Metastatic Breast Carcinoma in the Ovary (tissue), 3 donors: ENCODE results near the gene TCTN2.

DNA sequence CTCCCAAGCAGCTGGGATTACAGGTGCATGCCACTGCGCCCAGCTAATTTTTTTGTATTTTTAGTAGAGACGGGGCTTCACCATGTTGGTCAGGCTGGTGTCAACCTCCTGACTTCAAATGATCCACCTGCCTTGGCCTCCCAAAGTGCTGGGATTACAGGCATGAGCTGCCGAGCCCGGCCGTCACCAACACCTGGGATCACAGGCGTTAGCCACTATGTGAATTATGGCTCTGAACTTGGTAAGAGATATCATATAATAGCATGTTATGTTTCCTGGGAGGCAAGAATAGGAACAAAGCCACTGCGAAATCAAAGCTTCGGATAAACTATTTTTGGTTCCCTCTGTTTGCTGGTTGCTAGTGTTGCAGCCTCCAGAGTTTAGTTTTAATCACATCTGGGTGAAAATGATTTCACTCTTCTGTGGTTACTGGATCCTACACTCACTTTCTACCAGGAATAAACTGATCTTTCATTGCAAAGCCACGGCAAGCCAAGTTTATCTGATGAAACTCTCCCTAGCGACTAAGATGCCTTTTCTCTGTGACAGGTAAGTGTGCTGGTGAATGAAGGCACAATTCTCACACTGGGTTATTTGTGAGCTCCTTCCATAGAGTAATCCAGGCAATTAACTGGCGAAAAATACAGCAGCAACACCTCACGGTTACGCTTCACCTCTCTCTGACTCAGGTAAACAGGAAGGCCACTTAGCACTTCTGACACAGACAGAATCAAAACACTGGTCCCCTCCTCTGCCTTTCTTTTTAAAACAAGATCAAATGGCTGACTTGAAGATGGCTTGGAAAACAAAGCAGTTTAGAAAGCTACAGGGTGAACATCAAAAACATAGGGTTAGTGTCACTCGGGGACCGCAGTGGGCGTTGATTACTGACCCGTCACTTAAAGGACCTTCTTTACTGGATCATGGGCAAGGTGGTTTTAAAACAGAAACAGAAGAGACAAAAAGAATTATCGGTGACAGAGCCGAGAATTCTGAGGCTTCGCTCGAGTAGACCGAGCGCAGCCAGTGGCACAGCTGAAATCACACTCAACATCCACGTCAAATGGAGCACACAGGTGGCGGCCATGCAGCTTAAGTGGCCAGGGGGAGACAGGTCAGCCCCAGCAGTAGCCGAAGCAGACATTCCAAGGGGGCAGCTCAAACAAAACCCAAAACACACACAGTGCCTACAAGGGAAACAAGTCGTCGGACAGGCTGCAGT, 16.9 kb downstream of the SNRNP35 start:
- PRO-cap, 3 experiments: no peak in any of the 3 experiments

GRCh38 chr12:123478714-123479207, 20.8 kb downstream of the SNRNP35 start:
- PRO-cap, 3 experiments: no peak in any of the 3 experiments

- PRO-cap, 3 experiments: no peak in any of the 3 experiments
These were observed 36.3 kb downstream of the SNRNP35 start for GRCh38 chr12:123494020-123494821.

DNA sequence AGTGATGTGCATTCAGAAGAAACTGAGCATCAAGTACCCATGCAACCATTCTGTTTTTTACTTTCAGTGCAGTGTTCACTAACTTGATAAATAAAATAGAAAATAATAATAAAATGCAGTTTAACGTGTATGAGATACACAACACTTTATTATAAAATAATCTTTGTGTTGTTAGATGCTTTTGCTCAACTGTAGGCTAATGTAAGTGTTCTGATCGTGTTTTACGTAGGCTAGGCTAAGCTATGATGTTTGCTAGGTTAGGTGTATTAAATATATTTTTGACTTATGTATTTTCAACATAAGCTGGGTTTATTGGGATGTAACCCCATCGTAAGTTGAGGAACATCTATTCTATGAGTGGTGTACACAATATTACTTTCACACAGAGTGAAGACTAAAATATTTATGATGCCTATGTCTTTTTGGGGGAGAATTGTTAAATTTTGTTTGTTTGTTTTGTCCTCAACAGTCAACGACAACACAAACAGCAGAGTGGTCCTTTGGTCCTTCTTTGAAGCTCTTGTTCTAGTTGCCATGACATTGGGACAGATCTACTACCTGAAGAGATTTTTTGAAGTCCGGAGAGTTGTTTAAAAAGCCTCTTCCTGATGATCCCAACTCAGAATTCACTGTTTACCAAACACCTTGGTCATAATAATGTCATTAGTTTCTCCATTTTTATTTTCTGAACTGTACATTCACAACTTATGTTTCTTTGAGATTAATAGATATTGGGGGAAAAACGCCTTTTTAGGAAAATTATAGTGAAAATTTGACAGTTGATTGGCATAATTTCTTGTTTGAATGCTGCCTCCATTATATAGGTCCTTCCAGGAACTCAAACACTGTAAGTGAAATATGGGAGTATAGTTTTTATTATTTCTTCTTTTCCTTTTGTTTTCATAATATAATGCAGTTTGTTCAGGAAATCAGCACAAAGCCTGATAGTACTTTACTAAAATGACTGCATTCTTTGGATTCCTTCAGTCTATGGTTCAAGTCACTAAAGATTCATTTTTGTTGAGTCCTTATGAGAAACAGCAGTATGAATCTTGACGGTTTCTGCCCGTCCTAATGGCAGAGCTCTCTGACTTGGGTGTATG, 5.4 kb upstream of the DDX55 start:
- PRO-cap, 3 experiments: no peak in any of the 3 experiments

DNA sequence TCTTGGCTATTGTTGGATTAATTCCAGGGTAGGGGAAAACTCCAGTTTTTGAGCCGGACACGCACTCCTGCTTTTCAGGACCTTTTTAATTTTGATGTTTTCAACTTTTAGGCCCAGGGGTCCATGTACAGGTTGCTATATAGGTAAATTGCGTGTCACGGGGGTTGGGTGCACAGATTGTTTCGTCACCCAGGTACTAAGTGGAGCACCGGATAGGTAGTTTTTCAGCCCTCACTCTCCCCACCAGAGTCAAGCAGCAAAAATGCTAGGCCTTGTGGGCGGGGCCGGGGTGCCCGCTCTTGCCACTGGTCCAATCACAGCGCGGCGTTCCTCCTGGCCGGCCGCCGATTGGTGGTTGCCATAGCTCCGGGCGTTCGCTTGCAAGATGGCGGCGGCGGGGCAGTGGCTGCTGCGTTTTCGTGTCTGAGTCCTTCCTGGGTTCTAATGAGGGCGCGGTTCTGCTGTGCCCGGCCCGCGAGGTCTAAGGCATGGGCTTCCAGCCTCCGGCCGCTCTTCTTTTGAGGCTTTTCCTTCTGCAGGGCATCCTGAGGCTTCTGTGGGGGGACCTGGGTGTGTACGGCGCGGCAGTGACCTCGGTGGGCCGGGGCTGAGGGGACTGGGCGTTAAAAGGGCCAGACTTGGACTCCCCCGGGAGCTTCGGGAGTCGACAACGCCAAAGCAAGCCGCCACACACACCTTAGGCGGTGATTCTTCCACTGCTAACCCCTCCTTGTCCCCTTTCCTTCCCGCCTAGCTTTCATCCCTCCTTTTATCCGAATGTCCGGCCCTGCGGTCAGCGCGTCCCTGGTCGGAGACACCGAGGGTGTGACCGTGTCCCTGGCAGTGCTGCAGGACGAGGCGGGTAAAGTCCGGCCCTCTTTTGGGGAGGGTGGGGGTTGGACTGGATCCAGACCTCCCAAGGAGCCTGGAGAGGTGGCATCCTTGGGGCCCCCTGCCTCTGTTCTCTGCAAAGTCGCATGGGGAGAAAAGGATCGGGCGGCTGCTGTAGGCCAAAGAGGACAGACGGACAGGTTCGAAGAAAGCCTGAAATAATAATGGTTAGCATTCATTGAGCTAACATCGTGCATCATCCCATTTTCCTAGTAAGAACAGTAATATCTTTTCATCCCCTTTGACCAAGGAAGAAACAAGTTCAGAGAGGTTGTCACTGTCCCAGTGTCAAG, at the start of gene TCTN2:
Gene TCTN2, plus strand, starts transcription at position 361 of the 1,184 bp plus-strand sequence.
- PRO-cap, 3 experiments: peak in 3 of 3 experiments; most common plus-strand start position 383 of the sequence (in 3); most common minus-strand start position 247 of the sequence (in 1)

DNA sequence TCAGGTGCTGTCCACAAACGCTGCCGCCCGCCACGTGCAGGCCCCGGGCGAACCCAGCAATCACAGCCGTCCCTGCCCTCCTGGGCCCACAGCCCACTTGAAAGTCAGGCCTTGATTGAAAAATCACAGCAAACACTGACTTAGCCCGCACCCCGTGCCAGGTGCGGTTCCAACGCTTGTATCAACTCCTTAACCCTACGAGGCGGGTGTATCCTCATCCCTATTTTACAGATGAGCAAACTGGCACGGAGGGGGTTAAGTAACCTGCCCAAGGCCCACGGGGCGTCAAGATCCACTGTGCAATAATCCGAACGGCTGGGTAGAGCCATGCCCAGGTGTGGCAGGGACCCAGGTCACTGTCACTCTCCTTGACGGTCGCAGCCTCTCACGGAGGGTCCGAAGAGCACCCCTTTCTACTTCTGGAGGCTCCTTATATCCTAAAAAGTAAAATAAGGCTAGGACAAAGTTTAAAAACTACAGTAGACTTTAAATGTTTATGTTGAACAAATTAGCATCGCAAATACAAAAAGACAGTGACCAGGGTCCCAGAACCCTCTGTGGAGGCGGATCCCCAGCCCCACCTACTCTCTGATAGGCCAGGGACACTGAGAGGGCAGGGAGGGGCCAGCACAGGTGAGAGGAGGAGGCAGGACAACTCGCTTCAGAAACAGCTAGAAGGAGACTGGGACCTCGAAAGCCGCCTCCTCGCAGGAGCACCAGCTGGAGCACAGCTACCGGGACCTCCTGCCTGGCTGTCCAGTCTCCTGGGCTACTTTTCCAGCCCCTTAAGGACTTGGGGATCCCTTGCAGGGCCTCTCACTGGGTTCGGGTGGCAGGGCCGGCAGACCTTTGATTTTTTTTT, 788 bp downstream of the DNAH10 start:
- PRO-cap, 3 experiments: no peak in any of the 3 experiments

DNA sequence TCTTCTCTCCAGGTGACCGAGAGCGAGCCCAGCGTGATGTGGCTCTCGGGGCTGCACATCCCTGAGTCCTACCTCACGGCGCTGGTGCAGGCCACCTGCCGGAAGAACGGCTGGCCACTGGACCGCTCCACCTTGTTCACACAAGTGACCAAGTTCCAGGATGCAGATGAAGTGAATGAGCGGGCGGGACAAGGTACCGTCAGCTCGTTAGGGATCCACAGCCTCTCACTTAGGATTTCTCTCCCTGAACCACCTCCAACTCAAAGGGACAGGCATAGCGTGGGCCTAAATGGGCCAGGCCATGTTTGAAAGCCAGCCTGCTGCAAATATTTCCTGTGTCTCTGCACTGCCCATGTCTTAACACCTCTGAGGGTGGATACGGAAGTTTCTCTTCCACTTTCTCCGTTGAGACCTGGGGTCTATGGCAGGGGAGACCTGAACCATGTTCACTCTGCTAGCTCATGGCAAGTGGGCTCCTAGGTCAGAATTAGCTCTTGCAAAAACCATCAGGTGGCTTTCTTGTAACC, 39.2 kb downstream of the CCDC92 start:
- PRO-cap, 3 experiments: no peak in any of the 3 experiments

DNA sequence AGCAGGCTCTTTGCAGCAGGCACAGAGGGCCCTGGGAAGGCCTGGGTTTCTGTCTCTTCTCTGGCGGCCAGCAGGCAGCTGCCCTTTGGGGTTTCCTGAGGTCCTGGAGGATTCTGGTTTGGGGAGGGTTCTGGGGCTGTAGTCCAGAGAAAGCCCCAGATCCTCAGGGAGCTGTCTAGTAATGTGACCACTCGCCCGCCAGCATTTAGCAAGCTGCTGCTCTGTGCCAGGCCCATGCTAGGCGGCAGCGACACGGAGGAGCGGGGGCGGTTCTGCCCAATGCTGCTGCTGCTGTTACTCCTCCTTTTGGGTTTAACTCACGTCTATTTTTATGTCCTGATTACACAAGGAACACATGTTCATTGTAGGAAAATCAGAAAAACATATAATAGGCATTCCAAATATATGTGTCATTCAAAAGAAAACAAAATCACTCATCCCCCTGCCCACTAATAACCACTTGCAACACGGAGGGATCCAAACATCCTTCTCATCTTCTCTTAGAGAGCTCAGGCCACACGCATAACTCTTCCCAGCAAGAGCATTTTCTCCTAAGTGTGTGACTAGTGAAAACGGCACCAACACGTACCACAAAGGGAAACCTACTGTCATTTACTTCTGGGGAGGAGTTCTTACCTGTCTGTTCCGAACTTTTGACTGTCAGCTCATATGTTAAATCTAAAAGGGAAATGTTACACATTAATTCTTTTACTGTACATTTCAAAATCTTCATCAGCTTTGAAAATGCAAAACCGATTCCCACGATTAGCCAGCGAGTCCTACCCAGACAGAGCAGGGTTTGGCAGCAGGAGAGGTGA, 30.3 kb downstream of the CCDC92 start:
- PRO-cap, 3 experiments: no peak in any of the 3 experiments

DNA sequence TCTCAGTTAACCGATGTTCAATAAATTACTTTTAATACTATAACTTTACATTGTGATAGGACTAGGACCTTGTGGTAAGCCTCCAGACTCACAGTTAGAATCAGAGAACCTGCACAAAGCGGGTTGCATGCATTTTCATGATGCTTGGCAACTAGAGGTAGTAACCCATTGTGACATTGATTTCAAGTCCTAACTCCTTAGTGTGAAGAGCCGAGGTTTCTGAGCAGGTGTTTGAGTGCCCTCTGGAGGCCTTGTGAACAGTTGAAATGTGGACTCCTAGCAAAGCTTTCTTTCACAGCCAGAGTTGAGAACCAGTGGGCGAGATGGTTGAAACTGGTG, 10.8 kb downstream of the ZNF664 start:
- PRO-cap, 3 experiments: no peak in any of the 3 experiments

DNA sequence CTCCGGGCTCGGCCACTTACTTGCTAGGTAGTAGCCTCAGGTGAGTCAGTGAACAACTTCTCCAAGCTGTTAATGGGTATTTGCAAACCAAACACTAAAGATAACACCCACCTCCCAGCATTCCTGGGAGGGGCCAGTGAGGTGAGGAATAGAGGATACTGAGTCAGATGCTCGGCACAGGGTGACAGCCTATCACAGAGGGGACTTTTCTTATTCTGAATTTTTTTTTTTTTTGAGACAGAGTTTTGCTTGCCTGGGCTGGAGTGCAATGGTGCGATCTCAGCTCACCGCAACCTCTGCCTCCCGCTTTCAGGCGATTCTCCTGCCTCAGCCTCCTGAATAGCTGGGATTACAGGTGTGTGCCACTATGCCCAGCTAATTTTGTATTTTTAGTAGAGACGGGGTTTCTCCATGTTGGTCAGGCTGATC, 151.0 kb upstream of the RFLNA start:
- PRO-cap, 3 experiments: no peak in any of the 3 experiments

DNA sequence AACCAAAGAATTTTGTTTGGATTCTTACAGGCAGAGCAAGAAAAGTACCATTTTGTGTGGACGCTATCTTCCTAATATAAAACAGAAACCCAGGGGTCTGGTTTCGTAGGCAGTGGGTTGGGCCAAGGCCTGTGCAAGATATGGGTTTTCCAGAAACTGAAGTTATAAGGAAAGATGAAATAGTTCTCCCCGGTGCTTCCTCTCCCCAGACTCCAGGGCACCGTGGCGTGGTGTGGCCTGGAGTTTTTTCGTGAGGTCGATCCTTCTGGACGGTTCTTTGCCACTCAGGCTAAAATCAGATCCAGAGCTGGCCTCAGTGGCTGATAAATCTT, 108.4 kb upstream of the RFLNA start:
- PRO-cap, 3 experiments: no peak in any of the 3 experiments

DNA sequence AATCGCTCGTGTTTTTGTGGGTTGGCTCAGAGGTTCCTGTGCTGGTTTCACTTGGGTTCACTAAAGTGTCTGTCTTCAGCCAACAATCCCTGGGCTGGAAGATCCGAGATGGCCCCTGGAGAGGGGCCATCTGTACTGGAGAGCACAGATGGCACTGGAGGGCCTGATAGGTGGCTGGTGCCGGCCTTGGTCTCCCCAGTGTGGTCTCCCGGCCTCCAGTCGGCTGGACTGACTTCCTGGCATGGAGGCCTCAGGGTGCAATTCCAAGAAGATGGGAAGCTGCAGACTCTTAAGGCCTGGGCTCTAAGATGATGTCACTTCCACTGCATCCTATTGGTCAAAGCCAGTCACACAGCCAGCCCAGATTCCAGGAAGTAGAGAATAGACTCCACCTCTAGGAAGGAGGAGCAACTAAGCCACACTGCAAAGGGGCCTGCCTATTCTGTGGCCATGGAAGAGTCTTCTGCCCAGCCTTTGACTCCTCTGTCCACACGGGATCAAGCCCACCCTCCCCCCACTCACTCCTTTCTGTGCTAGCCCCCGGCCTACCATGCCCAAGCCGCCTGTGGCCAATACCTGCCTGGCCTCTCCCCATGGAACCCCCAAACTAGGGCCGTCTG, 104.0 kb upstream of the RFLNA start:
- PRO-cap, 3 experiments: peak in 1 of 3 experiments; most common plus-strand start position 440 of the sequence (in 1); most common minus-strand start position 230 of the sequence (in 1)

GRCh38 chr12:124233345-124233897, 61.5 kb upstream of the RFLNA start:
- PRO-cap, 3 experiments: no peak in any of the 3 experiments

DNA sequence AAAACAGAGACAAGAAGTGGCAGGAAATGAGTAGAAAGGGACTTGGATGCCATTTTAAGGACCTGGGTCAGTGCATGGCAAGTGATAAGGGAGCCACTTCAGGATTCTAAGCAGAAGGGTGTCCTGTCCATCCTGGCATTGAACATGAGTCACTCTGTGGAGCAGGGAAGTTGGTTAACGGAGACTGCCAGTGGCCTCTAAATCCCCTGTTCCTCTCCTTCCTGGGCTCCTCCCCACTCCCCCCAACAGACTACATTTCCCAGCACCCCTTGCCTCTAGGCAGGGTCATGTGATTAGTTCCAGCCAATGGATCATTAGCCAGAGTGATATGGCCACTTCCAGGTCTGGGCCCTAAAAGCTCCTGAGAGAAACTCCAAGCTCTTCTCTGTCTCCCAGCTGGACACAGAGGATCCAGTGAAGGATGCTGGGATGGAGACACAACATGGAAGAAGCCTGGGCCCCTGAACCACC, 54.5 kb upstream of the RFLNA start:
- PRO-cap, 3 experiments: no peak in any of the 3 experiments

GRCh38 chr12:124279923-124280531, 14.9 kb upstream of the RFLNA start:
- PRO-cap, 3 experiments: peak in 1 of 3 experiments; most common plus-strand start chr12:124280250 (in 1)

DNA sequence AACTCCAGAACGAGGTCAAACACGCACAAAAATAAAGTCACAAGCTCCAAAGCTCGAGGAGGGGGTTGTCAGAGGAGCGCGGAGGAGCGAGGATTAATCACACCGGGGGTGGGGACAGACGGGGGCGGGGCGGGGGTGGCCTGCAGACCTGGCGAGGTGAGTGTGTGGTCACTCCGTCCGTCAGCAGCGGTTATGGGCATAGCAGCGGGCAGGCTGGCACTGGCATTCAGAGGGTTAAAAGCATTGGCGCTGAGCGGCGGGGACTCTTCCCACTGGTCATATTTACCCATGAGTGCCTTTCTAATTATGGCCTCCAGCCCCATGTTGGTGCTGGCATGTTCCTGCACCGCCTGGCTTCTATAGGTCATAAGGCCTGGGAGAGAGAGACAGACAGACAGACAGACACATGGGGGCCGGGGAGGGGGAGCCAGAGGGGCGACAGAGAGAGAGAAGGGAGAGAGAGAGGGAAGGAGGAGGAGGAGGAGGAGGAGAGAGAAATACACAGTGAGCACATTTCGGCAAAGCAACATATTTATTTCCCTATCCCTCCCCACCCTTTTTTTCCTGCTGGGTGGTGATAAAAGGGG, 32.5 kb downstream of the RFLNA start:
- PRO-cap, 3 experiments: no peak in any of the 3 experiments

- PRO-cap, 3 experiments: no peak in any of the 3 experiments
These were observed 77.2 kb downstream of the RFLNA start for GRCh38 chr12:124371805-124372742.

DNA sequence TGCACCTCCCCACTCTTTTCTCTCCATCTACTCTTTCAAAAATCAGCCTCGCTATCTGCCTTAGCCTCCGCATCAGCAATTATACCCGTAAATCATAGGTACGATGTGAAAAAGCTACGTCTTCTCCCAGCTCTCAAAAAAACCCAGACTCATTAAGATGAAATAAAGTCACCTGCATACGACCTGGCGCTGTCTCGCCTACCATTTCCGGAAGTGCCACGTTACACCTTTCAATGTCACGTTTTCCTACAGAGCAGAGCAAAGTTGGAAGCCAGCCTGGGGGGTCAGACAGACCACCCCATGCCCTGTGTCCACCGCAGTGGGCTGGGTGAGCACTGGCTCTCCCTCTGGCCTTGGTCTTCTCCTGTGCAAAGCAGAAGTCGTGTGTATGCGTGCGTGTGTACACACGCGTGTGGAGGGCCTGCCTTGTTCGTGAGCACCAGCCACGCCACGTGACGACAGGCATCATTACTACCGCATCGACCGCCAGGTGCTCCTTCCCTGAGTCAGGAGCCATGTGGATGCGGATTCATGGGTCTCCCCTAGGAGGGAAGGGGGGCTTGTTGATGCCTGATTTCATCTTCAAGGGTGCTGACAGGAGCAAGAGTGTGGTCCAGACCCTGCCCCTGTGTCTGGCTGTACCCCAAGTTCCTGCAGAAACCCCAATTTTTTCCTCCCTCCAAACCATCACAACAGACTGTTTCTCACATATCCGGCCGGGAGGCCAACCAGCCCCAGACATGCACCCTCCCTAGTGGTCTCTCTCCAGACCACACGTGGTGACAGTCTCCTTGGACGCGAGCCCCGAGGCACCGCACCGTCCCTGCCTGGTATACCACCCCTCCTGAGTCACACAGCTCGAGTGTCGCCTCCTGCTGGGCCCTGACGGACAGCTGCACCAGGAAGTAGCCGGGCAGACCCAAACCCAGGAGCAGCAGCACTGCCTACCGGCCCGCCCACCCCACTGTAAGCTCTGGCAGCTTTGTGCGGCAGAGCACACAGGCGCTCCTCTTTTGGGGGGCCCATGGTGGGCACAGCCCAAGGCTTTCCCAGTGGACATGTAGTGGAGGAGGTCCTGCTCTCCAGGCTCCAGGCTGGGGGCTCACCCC, 97.1 kb downstream of the RFLNA start:
- PRO-cap, 3 experiments: no peak in any of the 3 experiments

- PRO-cap, 3 experiments: no peak in any of the 3 experiments
These were observed 101.9 kb downstream of the RFLNA start for GRCh38 chr12:124396652-124397338.

DNA sequence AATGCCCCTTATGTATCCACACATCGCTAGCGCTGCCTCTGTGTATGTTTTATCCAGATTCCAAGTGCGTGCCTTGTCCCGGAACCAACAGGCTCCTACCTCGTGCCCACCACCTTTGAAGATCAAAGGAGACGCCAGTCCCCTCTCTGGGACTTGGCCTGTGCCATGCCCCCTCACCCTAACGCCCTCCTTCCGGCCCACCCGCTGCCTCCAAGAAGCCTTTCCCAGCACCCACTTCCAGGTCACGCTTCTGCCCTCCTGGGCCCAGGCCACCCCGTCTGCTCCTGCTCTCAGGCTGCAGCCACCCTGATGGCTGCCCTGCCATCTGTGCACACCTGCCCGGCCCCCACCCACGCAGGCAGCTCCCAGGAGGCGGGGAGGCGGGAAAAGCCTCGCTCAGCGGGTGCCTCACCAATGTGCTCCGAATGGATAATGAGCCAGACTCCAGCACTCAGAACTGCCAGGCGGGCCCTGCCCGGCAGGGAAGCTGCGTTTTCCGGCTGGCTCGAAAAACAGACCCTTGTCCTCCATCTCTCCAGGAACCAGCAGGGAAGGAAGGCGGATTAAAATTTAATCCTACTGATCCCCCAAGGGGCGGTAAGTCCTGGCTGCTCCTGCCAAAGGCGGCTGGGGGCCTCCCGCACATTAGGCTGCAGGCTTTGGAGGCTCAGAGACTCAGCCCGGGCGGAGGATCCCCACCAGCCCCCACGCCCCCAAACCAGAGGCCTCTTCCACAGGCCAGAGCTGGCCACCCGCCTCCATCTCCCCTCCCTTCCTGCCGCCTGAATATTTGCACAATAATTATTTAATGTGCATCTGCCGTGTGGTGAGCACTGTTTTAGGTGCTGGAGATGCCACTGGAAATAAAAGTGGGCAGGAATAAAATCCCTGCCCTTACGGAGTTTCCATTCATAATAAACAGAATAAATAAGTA, 104.0 kb downstream of the NCOR2 start:
- PRO-cap, 3 experiments: no peak in any of the 3 experiments